RPMI7951 (cell line): ENCODE data around the genes MRPL3, ACAD11 and TMEM108.

DNA sequence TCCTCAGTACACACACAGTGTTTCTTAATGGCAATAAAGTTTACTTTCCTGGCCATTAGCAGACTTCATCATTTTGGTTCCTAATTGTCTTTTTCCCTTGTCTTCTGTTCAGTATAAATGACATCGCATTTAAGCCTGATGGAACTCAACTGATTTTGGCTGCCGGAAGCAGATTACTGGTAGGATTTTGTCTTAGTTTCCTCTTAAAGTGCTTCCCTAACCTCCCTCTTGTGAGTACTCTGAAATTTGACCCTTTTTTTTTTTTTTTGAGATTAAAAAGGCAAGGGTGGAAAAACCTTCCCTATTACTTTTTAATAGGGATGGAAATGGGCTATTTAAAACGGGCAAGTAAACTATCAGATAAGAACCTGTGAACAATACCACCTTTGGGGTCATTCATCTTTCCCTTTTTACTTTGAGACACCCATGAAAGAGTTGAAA, 9.8 kb downstream of the IFT122 start:
- RAMPAGE, long total RNA = no peak

GRCh38 chr3:129569167-129570172, 26.5 kb downstream of the H1-8 start:
- RAMPAGE, long total RNA = no peak

DNA sequence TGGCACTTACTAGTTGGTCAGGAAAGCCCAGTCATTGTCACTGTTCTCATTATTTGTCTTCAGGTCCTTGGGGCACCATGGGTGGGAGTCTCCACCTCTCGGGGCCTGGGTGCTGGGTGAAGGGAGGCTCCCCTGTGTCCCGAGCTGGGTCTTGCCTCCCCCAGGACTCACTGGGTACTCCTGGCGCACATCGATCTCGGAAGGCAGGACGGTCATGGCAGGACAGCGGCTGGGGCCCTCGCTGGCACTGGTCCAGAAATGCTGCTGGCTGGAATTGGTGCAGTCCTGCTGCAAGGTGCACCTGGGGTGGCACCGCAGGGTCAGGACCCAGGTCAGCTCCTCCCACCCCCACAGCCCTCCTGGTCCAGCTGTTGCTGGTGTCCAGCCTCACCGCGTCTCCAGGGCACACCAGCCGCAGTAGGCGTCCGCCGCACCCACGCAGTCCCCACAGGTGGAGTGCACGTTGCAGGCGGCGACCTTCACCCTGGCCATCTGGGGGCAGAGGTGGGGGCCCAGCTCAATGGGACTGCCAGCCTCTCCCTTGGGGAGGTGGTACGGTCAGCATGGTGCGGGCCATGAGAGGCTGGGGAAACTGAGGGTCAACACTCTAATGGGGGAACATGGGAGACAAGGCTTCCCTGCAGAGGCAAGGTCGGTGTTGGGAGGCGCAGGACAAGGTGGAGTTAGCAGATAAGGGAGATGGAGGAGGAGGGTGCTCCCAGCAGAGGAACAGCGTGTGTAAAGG, 20.5 kb downstream of the PLXND1 start:
- RAMPAGE, long total RNA = no peak

- RAMPAGE, long total RNA = no peak
These were observed 116.0 kb upstream of the PLXND1 start for GRCh38 chr3:129722486-129722944.

DNA sequence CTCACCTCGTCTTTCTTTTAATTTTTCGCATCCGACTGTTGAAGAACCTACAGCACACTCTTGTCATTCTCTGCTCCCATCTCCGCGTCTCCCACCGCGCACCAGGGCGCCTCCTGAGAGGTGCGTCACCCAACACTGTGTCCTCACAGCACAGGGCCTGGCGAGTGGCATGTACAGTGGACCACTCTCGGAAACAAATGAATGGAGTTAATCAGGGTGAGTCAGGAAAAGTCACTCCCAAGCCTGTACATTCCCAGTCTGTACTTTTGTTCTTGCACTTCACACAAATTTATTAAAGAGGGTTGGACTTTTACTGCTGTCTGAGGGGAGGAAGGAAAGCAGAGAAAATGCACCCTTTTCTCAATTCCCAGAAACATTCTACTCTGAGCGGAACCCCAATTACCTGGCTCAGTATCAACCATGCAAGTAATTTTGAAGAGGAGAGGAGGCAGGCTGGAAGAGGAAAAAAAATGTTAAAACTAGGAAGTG, 660 bp downstream of the COL6A6 start:
- RAMPAGE, long total RNA = no peak

DNA sequence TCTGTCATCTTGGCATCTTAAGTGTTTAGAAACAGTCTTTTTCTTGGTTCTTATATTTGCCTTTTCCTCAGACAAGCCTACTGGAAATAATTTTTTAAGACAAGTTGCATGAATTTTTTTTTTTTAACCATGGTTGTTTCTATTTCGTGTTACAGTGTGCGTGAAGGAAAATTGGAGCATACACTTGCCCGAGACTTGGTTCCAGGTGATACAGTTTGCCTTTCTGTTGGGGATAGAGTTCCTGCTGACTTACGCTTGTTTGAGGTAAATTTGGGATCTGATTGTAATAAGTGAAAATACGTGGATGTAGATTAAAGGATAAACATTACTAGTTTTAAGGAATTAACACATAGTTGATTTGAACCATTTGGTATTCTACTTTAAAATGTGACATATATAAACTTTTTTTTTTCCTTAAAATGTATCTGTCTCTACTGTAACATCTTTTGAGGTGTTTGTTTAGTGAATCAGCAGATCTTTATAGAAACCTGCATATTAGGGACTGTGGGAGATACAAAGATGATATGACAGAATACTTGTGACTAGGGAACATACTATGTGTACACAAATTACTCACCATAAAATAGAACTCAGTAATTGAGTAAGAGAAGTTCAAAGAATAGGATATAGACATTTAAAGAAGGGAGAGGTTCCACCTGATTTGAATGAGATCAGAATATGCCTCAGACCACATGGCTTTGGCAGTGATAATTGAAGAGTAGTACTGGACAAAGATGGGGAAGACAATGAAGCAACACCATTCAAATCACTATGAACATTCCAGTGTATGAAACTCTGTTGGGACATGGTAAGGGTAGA, 47.8 kb downstream of the ATP2C1 start:
- RAMPAGE, long total RNA = no peak

DNA sequence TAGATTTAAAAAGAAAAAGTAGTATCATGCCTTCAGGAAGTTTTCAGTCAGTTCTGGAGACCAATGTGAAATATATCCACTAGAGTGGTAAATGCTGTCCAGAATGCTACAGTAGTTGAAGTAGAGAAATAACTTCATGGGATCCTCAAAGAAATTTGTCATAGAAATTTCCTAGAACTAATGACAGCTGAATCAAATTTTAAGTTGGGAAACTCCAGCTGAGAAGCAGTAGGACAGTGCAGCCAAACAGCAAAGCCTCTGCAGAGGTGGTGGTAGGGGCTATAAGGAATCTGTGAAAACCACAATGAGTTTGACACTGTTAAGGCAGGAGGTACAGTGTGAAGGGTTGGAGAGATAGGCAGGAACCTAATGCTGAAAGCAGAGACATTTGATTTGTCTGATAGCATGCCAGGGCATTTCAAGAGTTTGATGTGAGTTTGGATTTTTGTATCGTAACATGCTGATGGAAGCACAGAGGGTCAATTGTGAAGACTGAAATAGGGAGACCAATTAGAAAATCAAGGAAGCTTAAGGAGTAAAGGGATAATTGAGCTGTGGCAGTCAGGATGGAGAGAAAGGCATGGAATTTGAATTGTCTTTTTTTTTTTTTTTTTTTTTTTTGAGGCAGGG, 22.0 kb downstream of the ASTE1 start:
- RAMPAGE, long total RNA = no peak

- RAMPAGE, long total RNA = no peak
These were observed 20.6 kb upstream of the NUDT16 start for GRCh38 chr3:131360935-131361508.

GRCh38 chr3:131477617-131478401, 25.0 kb downstream of the MRPL3 start:
- RAMPAGE, long total RNA = no peak

DNA sequence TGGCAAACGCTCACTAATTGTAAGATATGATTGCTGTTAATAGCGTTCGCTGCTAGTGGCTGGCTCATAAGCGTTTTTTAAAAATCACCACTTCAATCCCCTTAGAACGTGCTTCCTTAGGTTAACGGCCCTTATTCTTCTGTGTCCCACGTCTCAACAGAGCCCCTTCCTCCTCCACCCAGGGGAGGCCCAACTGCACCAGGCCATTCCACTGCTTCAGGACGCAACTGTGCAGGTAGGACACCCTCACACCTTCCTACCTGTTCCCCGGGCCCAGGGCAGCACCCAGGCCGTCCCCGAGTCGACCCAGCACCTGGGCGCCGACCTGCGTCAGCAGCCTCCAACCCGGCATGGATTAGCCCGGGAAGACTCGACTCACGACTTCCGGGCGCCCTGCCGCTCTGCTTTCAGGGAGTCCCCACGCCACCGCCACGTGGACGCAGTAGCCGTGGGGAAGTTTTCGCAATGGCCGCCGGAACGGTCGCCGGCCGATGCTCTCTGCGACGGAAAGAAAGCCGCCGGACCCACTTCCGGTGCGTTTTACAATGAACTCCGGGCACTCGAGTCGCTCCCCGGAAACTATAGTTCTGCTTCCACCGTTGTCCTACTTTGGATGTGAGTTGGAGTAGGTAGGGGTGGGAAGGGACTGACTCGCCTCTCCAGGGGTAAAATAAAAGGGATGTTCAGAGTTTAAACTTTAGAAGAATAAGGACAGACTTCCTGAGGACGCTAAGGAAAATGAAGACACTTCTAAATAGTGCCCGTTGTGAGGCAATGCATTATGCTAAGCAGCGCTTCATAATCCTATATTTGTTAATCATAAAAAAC, at the start of gene MRPL3:
MRPL3 (minus strand) TSS at position 502 of the 828 bp plus-strand sequence.
- RAMPAGE, long total RNA = no peak

GRCh38 chr3:132135554-132136520, 101.0 kb upstream of the CPNE4 start:
- RAMPAGE, long total RNA = no peak

GRCh38 chr3:132659723-132659897, at the start of gene ACAD11:
ACAD11 (minus strand) TSS chr3:132659809.
- RAMPAGE, long total RNA = no peak

DNA sequence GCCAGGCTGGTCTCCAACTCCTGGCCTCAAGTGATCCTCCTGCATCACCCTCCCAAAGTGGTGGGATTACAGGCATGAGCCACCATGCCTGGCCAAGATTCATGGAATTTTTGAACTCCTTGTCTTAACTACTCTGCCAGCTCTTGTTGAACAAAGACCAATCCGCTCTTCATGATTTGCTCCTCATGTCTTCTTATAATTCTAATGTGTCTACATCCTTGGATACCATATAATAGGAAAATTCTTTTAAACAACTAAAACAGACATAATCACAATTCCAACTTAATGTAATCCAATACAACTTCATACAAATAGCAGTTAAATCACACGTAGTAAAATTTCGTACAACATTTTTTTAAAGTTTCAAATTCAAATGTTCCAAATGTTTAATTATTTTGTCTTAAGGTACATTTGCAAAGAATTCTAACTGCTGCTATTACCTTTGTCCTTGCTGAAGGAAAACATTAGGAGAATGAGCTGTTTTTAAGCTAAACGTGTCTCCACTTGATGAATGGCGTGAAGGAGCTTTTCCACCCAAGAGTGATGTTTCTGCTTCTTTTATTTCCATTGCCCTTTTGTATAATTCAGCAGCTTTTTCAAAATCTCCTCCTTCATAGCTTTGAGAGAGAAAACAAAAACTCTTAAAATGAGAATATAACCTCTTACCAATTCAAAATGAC, 21.5 kb downstream of the UBA5 start:
- RAMPAGE, long total RNA = no peak

DNA sequence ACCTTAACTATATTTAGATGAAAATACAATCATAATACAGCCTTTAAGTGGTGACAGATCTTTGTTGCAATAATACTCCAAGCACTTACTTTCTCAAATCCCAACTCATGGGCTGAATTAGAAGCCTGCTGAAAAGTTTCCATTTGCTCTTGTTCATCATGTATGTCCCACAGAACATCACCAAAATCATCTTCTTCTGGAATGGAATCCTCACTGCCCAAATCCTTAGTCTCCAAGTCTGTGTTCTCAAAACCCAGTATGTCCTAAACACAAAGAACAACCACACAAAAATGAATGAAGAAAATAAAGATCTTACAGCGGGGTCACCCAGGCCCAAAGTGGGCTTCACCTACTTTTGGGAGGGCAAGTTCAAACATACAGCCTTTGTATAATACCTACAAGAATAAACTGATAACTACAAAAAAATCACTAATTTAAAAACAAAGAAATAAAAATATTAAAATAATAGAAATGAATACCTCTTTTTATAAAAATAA, 18.1 kb downstream of the NPHP3 start:
- RAMPAGE, long total RNA = no peak

DNA sequence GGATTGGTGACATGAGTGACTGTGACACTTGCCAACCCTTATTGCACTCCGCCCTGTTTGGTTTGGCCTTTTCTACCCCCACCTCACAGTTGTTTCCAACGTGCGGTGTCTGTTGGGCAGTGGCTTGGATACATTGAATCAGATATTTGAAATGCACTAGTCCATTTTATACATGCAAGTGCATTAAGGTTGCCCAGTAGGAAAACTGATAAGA, 1.9 kb downstream of the NPHP3 start:
- RAMPAGE, long total RNA = no peak

GRCh38 chr3:133037845-133038668, at the start of gene TMEM108:
TMEM108 (plus strand) TSS chr3:133038391.
- RAMPAGE, long total RNA = no peak

GRCh38 chr3:133124500-133125010, 86.4 kb downstream of the TMEM108 start:
- RAMPAGE, long total RNA = no peak

GRCh38 chr3:133574815-133575343, 1.4 kb downstream of the CDV3 start:
- RAMPAGE, long total RNA = no peak

DNA sequence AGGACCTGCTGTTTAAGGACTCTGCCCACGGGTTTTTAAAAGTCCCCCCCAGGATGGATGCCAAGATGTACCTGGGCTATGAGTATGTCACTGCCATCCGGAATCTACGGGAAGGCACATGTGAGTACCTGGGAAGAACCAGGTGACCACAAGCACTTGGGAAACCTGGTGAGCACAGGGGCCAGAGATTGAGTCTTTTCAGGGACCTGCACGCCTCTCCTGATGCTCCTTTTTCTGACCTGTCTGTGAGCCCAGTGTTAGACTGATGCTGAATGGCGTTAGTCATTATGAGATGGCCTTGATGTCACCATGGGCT, 11.6 kb downstream of the TF start:
- RAMPAGE, long total RNA = no peak

- RAMPAGE, long total RNA = no peak
These were observed 17.8 kb downstream of the TF start for GRCh38 chr3:133763772-133764546.